Right atrium auricular region (tissue), 2 donors: ENCODE results near the gene ZBTB14.

GRCh38 chr18:3051560-3052011 lies 38.6 kb upstream of the LPIN2 start:
- PRO-cap = no peak
- RAMPAGE, long total RNA, 2 experiments = no peak in any of the 2 experiments

- PRO-cap = no peak
- RAMPAGE, long total RNA, 2 experiments = no peak in any of the 2 experiments
These were observed 48.9 kb upstream of the LPIN2 start for GRCh38 chr18:3061569-3062473.

- PRO-cap = bidirectional peak, plus-strand start at chr18:3178270, minus-strand start at chr18:3178001
- RAMPAGE, long total RNA, 2 experiments = no peak in any of the 2 experiments
These were observed 41.7 kb downstream of the MYOM1 start for GRCh38 chr18:3177790-3178839.

GRCh38 chr18:3220869-3221148 lies 1.0 kb upstream of the MYOM1 start:
- PRO-cap = no peak
- RAMPAGE, long total RNA, 2 experiments = no peak in any of the 2 experiments

- PRO-cap = bidirectional peak, plus-strand start at chr18:3246489, minus-strand start at chr18:3246400; bidirectional peak, plus-strand start at chr18:3246827, minus-strand start at chr18:3246798
- RAMPAGE, long total RNA, 2 experiments = no peak in any of the 2 experiments
These were observed 1.2 kb upstream of the MYL12A start for GRCh38 chr18:3246345-3246886.

- PRO-cap = no peak
- RAMPAGE, long total RNA, 2 experiments = no peak in any of the 2 experiments
These were observed 904 bp downstream of the MYL12B start for GRCh38 chr18:3262901-3263173.

GRCh38 chr18:3266232-3266602 lies 4.3 kb downstream of the MYL12B start:
- PRO-cap = no peak
- RAMPAGE, long total RNA, 2 experiments = no peak in any of the 2 experiments

GRCh38 chr18:3451803-3452212 lies 1.8 kb downstream of the TGIF1 start:
- PRO-cap = no peak
- RAMPAGE, long total RNA, 2 experiments = no peak in any of the 2 experiments

GRCh38 chr18:3455678-3456645 lies 6.0 kb downstream of the TGIF1 start:
- PRO-cap = unidirectional peak, minus-strand start at chr18:3456020
- RAMPAGE, long total RNA, 2 experiments = no peak in any of the 2 experiments

DNA sequence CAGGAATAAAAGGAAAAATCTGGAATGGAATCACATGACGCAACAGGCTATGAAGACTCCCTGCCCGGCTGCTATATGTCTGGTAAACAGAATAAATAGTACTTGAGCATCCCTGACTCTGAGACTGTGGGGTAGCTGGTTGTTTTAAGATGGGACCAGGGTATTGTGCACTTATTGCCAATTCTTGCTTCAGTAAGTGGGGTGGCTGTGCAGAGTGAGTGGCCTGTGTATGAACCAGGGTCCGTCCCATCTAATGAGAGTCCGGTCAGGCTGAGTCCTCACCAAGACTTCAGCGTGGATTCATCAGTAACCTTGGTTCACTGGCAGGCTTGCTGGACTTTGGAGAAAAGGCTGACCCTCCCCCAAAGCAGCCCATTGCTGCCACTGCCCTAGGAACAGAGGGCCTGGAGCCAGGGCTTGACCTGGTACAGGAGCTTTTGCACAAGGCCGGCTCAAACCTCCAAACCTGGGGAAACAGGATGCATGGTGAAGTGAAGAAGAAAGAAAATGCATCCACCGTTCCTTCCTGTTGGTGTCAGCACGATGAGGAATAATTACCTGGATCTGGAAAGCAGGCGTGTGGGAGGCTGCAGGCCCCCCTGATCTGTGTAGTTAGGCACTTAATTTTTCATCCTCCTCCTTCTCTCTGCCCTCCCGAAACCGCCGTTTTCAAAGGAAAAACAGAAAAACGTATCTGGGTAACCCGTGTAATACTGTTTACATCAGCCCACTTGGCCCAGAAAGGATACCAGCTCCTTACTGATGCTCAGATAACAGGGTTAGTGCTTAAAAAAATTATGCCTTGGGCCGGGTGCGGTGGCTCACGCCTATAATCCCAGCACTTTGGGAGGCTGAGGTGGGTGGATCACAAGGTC lies 147.5 kb downstream of the TGIF1 start:
- PRO-cap = no peak
- RAMPAGE, long total RNA, 2 experiments = no peak in any of the 2 experiments

GRCh38 chr18:3620660-3621359 lies 170.8 kb downstream of the TGIF1 start:
- PRO-cap = no peak
- RAMPAGE, long total RNA, 2 experiments = no peak in any of the 2 experiments

DNA sequence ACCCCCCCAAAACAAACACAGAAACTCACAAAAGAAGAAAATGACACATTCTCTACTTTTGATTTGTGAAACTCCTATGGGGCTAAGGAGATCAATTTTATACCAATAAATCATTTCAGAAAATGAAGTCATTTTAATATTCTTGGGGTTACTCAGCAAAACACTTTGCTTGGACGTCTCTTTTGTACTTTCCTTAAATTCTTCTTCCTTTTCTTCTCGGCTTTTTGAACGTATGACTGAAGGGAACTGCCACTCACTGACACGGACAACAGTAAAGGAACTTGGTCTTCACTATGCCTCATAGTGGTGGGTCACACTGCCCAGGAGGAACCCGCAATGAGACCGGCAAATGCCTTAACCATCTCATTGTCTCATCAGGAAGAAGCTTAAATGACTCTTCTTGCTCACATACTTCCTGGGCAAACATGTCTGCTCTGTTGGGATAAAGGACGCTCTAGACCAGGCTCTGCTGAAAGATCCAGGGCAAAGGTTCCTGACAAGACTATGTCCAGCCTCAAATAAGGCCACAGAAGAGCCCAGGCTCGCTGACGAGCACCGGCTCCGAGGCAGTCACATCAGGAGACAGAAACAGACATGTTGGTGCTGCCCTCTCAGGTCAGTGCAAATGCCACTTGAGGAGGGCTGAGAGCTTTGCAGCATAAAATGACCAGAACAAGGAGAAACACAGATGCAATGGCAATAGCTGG lies 205.4 kb downstream of the TGIF1 start:
- PRO-cap = no peak
- RAMPAGE, long total RNA, 2 experiments = no peak in any of the 2 experiments

DNA sequence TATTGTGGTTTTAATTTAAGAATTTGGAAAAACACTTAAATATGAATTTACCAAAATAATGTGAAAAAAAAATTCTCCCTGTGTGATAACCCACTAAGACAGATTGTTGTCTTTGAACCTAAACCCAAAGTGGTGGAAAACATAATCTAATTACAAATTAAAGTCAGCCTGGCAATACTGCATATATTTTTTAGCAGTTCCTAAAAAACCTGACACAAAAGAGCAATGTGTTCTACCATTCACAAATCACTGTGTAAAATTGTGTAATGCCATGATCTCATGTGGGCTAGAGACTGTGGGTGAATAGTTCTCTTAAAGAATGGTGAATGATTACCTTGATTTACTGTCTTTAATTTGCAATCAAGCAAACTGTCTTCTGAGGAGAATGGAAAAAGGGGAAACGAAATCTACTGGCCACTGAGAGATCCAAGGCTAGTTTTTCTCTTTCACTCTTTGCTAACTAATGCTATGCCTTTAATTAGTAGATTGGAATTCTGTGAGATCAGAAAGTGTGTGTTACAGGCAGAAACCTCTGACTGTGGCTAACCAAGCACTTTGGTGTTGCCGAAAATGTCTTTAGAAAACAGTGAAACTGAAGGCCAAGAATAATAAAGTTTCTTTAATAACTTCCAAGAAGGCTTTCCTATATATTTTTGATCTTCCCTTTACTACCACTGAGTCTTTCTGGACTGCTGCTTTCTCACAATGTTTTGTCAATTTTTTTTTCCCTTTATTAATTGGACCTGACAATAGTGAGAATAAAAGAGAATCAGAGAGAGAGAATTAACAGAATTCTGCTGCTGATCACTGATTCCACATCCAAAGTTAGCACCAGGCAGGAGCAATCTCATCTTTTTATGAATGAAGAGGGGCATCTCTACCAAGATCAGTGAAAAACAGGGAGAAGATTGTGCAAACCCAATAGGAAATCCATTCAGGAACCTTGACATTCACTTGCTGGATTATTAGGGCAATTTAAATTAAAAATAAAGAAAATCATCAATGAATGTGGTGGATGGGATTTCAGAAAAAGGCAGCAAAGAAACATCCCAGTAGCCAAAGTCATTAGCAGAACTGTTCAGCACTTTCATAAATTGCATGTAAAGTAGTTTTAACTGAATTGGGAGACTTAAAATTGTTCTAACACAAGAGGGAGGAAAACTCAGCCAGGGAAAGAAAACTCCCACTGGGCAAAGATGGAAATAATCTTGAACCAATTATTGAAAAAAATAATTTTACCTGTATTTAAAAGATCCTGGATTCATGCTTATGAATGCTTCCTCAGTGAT lies 422.9 kb downstream of the TGIF1 start:
- PRO-cap = no peak
- RAMPAGE, long total RNA, 2 experiments = no peak in any of the 2 experiments

GRCh38 chr18:3966675-3967505 lies 488.2 kb downstream of the DLGAP1 start:
- PRO-cap = no peak
- RAMPAGE, long total RNA, 2 experiments = no peak in any of the 2 experiments

DNA sequence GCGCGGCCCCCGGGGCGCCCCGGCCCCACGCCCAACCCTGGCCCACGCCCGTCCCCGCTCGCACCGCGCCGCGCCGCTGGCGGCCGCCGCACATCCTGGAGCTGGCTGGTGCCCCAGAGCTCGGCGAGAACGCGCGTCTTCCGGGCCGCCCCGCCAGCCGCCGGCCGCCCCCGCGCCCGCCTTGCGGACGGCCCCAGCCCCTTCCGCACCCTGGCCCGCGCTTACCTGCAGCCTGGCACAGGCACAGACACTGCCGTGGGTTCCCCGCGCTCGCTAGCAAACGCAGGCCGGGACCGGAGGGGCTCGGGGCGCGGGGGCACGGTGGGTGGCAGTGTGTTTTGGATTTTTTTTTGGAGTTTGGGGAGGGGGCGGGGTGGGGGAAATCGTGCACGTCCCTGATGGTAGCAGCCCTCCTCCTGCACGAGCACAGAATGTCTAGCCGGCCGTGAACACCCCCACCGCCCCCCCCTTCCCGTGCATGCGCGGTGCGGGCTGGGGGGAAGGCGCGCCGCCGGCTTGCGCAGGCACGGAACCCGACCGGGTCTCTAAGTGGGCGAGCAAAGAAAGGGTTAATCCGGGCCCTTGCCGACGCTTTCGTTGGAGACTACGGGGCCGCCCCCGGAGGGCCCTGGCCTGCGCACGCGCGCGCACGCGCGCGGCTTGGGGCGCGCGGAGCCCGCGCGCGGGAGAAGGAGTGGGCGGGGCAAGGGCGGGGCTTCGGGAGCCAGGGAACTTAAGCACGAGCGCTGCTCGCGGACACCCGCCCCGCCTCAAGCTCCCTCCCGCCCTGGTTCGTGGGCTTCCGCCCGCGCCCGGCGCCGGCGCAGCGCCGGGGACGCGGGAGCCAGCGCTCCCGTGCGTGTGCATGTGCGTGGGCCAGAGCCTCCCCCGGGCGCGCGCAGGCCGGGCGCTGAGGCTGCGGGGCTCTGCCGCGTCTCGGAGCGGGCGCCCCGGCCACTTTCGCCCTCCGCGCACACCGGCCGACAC lies at the start of gene ZBTB14:
Gene ZBTB14, minus strand, starts transcription at position 139 of the 987 bp plus-strand sequence.
- PRO-cap = bidirectional peak, plus-strand start at position 61 of the sequence, minus-strand start at position 110 of the sequence; bidirectional peak, plus-strand start at position 901 of the sequence, minus-strand start at position 433 of the sequence
- RAMPAGE, long total RNA, 2 experiments = start-site peak on the minus strand in 2 of 2 experiments, centred at positions 122 to 434 of the sequence, 11 to 15 reads per replicate

GRCh38 chr18:5394615-5395408 lies 99.3 kb upstream of the ZBTB14 start:
- PRO-cap = no peak
- RAMPAGE, long total RNA, 2 experiments = no peak in any of the 2 experiments

DNA sequence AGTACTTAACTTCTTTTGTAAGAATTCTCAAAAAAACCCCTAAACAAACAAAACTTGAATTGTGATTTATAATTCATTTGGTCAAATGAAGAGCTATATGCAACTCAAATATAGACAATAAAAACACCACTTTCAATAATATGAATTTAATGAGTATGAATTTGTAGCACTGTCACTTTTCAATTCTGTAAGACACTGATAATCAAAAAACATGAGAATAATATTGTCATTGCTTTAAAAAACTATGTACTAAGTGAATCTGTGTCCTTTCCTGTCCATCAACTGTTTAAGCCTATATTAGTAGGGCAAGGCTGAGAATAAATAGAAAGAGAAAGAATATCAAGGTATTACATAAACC lies 87.8 kb downstream of the EPB41L3 start:
- PRO-cap = no peak
- RAMPAGE, long total RNA, 2 experiments = no peak in any of the 2 experiments

- PRO-cap = no peak
- RAMPAGE, long total RNA, 2 experiments = no peak in any of the 2 experiments
These were observed 158.2 kb downstream of the L3MBTL4 start for GRCh38 chr18:6256400-6257025.

DNA sequence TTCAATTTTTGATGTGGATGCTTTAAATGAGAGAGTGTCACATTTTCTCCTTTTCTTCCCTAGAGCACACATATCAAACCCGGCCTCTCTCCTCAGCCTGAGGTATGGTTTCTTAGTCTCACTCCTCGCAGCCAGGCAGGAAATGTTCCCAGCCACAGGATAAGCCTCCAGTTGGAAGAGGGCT lies 637 bp upstream of the ARHGAP28 start:
- PRO-cap = no peak
- RAMPAGE, long total RNA, 2 experiments = no peak in any of the 2 experiments

DNA sequence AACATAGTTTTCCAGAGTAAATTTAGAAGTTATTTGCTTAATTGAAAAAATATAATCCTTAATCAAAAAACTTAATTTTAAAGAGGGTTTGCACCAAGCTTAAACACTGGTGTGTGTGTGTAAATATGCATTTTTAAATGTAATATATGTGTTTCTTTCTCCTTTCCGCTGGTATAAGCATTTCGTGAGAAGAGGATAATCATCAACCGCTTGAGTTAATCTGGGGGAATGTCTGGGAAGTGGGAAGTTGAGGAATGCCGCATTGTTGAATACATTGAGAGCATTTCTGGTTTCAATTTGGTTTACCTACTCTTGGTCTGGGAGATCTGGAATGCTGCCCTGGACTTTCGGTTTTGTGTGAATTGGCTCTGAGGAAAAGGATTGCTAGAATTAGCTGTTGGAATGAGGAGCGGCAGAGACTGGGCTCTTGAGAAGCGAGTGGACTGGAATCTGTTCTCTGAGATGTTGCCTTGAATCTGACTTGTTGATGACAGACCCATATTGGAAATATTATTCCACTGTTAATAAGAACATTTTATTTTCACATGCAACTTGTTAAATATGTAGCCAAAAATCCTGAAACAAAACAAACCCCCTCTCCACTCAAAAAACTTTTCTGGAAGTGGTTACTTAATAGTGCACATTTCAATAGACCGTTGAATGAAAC lies 50.6 kb downstream of the PTPRM start:
- PRO-cap = no peak
- RAMPAGE, long total RNA, 2 experiments = no peak in any of the 2 experiments